ENCODE measurements around a stretch of chr7.

DNA sequence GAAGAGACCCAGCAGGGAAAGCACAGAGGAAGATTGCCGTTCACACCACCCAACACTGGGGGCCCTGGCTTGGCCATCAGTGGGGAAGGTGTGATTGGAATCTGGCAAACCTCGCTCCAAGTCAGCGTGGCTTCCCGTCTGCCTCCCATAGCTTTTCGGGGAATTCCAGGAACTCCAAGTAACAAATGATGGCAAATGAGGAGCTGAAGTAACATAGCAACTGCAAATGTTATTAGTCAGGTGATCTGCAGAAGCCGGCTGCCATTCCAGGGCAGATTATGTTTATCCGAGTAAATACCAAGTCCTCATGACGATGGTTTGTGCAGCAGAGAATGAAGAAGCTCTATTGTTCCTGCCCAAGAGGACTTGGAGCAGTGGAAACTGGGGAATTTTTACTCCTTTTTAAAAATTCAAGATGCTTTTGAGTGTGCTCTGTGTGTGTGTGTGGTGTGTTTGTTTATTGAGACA lies 270.5 kb upstream of the PODXL start:
- PRO-cap: no peak
- RRBS: no CpG with 5 or more reads among the region's 8 CpGs

DNA sequence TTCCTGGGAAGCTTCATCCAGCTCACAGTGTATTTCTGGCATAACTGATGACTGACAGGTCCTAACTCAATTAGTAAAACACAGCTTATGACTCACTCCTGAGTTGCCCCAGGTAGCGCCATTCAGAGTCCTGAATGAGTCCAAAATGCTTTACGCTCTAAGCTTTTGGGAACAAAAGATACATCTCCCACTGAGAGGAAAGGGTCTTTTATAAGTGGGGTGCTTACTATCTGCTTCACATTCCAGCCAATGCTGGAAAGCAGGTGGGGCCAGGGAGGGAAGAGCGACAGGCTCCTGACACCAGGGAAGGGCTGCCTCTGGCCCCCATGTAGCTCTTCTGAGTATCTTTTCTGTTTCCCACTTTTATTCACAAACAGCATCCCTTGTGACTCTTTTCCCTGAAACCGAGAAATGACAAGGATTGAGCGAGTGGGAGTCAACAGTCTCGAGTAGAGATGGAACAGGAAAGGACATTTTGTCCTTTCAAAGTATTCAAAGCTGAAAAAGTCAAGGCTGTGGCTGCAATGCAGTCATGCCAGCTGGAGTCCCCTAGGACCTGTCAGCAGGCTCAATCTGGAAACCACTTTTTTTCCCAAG lies 479.3 kb upstream of the PODXL start:
- PRO-cap: no peak
- RRBS: no CpG with 5 or more reads among the region's 6 CpGs

- PRO-cap: no peak
- RRBS: no CpG with 5 or more reads among the region's 13 CpGs
These were observed 173.5 kb downstream of the PLXNA4 start for GRCh38 chr7:132402491-132403413.

- PRO-cap: no peak
- RRBS: no CpG with 5 or more reads among the region's 5 CpGs
These were observed 171.2 kb downstream of the CHCHD3 start for GRCh38 chr7:132910640-132911099.

DNA sequence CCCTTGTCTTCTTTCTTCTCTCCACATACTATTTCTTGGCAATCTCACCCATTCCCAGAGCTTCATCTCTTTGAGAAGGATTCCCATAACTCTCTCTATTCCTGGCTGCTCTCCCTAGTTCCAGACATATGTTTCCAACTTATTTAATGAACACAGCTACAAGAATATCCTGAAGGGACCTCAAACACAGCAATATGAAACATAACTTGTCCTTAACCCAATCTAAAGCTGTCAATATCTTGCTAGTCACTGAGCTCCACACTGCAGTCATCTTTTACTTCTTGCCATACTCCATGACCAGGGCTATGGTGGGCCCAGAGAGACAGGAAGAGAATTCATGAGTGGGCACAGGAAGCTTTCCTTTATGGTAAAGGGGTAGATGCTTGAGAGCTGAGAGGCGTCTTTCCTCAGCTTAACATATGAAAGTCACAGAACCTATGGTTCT lies 152.4 kb downstream of the CHCHD3 start:
- PRO-cap: no peak
- RRBS: no CpG with 5 or more reads among the region's 1 CpG

GRCh38 chr7:133253513-133254080 lies 719 bp downstream of the EXOC4 start:
- PRO-cap: no peak
- RRBS: no CpG with 5 or more reads among the region's 11 CpGs

DNA sequence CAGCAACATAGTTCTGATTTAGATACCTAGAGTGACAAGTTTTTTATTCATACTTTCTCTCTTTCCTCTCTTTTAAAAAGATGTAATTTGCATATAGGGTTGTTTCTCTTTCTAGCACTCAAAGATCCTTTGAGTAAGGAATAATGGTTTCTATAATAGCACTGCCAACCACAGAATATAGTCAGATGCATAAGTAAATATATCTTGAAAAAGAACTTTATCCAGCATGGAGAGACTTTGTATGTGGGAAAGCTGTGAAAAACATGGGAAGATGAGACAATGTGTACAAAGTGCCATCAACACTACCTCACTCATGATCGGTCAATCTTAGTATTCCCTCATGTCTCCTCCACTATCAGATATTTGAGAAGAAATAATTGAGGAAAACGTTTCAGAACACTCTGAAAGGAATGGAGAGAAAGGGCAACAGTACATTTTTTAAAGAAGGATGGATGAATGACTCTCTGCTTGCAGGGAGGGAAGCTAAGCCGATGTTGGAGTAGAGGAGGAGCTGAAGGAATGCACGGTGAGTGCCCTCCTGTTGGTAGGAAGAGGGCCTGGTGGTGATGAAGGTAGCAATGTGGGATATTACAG lies 163.6 kb downstream of the EXOC4 start:
- PRO-cap: no peak
- RRBS: no CpG with 5 or more reads among the region's 4 CpGs

DNA sequence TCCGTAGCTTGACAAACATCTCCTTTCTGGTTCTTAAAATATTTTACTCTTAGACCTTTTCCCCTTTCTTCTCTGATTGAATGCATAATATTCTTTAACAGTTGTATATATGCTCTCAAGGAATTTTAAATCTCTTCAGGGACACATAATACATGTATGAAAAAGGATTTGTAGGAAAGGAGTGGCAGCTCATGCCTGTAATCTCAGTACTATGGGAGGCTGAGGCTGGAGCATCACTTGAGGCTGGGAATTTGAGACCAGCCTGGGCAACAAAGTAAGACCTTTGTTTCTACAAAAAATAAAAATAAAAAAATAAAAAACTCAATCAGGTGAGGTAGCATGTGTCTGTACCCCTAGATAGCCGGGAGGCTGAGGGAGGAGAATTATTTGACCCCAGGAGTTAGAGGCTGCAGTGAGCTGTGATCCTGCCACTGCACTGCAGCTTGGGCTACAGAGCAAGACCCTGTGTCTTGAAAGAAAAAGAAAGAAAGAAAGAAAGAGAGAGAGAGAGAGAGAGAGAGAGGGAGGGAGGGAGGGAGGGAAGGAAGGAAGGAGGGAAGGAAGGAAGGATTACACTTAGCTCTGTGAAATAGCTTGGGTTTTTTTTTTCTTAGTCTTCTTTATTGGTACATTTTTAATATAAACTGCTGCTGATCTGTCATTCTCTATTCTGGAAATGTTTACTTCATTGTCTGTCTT lies 285.6 kb downstream of the EXOC4 start:
- PRO-cap: no peak
- RRBS: no CpG with 5 or more reads among the region's 2 CpGs

DNA sequence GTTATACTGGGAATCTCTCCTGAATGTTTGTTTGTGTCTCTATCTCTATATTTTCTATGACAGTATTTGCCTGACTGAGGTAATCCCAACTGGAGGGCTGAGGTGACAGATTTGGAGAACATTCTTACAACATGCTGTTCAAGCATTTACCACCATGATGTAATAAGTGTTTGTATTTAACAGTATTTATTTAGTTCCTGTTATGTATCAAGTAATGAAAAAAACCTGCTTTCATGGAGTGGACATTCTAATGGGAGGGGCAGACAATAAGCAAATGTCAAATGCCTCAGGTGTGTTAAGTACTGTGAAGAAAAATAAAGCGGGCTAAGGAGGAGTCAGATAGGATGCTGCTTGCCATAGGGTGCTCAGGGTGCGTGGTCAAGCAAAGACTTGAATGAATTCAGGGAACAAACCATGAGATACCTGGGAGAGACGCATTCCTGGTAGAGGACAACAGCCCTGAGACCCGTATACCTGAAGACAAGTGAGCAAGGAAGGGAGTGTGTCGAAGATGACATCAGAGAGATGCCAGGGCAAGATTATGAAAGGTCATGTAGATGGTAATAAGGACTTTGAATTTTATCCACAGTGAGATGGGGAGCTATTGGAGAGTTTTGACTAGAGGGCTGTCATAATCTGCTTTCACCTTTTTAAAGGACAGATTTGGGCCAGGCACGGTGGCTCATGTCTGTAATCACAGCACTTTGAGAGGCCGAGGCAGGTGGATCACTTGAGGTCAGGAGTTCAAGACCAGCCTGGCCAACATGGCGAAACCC lies 417.9 kb downstream of the EXOC4 start:
- PRO-cap: no peak
- RRBS: no CpG with 5 or more reads among the region's 8 CpGs

GRCh38 chr7:133983609-133984023 lies 143.5 kb upstream of the LRGUK start:
- PRO-cap: no peak
- RRBS: no CpG with 5 or more reads among the region's 2 CpGs

DNA sequence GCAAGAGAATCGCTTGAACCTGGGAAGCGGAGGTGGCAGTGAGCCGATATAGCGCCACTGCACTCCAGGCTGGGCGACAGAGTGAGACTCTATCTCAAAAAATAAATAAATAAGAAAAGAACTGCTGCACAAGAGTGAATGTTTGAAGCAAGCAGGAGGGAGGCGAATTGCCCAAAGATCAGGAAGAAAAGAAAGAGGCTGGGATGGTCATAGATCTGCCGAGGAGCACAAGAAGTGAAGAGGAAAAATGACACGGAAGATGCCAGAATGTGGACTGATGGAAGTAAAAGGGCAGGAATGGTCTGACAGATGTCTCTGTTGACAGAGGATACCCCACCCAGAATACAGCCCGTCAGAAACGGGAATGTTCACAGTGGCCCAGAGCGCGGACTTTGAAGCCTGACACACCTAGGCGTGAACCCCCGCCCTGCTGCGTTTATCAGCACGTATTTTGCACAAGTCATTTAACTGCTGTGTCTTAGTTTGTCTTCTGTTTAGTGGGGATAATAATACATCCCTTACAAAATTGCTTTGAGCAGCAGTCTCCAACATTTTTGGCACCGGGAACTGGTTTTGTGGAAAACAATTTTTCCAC lies 27.2 kb downstream of the AKR1B1 start:
- PRO-cap: no peak
- RRBS: no CpG with 5 or more reads among the region's 17 CpGs

DNA sequence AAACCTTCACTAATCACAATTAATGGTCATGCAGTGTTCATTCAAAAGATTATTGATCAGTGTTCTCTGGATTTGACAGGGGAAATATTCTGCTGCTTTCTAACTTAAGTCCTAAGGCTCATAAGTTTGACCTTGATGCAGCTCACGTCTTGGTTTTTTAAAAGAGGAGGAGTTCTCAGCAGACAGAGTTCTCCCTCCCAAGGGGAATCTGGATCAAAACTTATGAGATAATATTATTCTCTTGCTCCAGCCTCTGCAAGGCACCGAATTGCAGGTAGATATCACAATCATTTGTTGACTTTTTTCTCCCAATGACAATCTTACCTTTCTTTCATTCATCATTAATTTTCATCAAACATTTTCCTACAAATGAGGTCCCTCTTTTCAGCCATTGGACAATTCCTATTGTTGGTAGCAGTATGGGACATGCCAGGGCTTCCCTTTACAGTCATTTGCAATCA lies 10.1 kb upstream of the AKR1B10 start:
- PRO-cap: no peak
- RRBS: no CpG with 5 or more reads among the region's 2 CpGs

DNA sequence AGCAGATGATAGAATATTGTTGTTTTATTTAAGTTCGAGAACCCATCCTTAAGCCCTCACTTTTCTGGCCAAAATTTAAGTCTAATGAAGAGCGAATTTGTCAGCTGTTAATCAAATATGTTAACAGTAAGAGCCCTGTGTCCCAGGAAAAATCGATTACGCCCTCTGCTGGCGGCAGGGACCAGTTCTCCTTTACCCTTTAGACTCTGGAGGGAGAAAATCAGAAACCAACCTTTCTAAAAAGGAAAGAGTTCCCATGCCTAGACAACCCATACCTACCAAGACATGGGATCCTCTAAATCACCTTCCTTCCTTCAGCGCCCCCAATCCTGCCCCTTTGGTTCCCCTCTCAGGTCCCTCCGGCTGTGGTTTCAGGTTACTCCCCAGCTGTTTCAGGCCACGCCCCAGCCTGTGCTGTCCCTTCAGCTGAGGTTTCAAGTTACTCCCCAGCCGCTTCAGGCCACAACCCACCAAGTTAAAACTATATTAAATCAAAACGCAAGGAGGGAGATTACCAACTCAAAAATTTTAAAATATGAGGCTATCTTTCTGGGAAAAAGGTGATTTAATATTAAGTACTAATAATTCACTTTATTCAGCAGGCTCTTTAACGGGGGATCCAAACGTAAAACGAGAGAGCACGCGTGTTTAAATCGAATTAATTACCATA lies 1.4 kb upstream of the AKR1B15 start:
- PRO-cap: no peak
- RRBS: no CpG with 5 or more reads among the region's 16 CpGs

DNA sequence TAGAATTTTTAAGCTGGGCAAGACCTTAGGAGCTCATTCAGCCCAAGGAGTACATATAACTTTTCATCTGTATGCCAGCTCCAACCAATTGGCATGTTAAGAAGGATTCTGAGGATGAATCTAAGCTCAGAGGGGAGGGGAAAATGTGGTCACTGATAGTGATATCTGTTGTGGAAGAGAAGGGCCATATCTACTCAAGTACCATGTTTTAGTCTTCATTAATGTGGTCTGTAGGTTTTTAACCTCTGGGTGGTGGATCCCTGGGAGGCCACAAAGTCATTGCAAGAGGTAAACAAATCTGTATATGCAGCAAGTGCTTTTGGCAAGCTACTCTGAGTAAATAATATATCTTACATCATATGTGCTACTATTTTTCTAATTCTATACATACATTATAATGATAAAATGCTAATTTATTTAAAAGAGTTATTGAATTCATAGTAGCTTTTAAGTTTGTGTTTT lies 6.5 kb downstream of the CALD1 start:
- PRO-cap: no peak

DNA sequence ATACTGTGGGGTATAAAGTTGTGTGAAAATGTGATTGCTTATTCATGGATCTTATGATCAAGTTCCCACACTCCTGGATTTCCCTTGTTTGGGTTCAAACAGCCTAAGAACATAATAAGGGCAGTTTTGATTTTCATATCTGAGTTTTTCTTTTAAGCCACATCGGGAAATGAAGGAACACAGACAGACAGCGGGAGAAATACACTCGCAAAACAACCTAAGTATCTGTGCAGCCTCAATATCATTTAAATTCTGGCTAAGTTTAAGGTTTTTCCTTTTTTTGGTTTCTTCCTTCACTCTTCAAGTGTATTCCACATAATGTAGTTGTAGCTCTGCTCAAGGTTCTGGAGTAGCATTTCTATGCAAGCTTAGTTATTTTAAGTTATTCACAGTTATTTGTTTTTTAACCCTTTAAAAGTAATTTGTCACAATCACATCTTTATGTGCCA lies 53.1 kb downstream of the CALD1 start:
- PRO-cap: no peak
- RRBS: no CpG with 5 or more reads among the region's 3 CpGs

DNA sequence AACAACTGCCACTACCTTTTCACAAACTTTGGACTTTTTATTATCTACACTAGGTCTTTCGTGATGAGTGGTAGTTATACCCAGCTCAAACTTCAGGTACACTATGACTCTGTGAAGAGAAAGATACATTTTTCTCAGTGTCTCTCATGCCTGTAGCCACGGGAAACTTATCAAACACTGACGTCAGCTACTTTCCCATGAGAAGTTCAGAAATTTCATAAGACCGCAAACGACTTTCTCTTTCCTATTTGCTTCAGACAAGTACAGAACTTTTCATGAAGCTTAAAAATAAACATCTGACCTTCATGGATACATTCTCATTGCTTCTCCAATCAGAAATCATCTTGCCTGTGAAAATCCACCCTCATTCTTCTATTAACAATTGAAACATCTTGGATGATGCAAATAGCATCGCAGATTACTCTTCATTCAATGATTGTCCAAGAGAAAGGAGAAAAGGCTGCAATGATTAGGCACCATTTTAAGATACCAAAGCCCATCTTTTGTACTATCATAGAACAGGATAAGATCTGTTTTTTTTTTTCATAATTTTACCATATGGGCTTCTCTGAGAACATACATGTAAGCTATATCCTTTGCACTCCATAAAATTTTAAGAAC lies 57.2 kb downstream of the CALD1 start:
- PRO-cap: no peak
- RRBS: no CpG with 5 or more reads among the region's 6 CpGs

DNA sequence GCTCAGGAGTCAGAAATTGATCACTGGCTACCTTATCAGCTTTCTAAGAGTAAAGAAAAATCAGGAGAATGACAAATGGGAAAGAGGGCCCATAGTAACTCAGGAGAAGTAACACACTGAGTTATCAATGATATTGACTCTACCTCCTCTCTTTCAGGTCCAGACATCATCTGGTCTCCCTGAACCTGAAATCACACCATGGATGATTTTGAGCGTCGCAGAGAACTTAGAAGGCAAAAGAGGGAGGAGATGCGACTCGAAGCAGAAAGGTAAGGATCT lies 88.0 kb downstream of the CALD1 start:
- PRO-cap: no peak
- RRBS: no CpG with 5 or more reads among the region's 4 CpGs

DNA sequence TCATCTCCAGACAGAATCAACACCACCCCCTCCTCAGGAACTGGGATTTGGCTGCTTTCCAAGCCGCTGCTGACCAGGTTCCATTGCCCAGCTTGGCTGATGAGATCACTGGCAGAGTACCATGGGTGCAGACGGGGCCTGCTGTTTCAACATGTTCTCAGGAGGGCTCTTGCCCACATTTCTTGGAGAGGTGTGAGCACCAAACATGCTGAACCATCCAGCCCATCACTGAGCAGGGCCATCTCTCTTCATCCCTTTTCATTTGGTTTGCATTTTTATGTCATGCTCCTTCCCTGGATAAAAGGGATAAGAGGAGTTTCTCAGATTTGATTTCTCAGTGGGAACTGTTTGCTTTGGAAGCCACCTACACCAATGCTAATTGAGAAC lies 95.7 kb upstream of the AGBL3 start:
- PRO-cap: no peak
- RRBS: no CpG with 5 or more reads among the region's 2 CpGs

DNA sequence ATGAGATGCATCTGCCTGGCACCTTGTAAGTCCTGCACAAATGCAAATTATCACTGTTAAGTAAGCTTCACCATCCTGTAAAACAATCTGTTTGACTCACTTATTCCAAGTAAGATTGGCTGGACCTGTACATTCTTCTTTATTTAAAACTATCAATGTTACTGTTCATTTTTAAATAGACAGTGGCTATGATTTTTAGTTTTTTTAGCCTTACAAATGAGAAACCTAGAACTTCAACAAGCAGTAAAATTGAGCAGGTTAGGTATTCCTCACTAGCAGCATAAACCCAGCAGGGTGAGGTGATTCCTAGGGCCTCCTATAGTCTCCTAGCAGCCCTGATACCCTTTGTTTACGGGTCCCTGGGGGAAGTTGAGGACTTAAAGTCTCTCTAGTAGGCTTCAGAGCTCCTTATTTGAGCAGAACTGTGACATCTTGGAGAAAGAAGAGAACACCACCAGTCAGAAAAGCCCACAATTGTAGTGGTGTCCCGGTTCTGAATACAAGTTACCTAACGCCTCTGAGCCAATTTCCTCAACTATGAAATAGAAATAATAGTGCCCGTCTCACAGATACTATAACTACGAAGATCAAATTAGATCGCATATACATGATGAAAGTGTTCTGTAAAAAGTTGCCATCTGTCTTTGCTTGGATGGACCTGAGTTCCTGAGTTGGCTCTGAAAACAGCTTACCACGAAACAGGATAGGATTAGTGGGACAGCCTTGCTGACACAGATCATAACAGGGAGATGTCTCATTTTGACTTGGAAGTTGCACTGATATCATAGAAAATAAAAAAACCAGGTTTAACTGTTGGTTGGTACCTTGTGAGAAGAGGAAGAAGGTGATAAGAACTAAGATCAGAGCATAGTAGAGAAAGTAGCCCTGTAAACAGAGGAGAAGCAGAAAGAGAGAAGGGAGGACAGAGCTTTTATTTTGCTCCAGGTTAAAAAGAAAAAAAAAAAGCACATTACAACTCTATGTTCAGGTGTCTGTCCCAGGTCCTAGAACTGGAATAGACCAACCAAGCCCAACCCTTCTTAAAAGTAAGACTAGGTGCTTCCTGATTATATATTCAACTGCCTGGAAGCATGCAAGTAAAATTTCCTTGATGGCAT lies 79.5 kb upstream of the AGBL3 start:
- PRO-cap: no peak
- RRBS: no CpG with 5 or more reads among the region's 7 CpGs

DNA sequence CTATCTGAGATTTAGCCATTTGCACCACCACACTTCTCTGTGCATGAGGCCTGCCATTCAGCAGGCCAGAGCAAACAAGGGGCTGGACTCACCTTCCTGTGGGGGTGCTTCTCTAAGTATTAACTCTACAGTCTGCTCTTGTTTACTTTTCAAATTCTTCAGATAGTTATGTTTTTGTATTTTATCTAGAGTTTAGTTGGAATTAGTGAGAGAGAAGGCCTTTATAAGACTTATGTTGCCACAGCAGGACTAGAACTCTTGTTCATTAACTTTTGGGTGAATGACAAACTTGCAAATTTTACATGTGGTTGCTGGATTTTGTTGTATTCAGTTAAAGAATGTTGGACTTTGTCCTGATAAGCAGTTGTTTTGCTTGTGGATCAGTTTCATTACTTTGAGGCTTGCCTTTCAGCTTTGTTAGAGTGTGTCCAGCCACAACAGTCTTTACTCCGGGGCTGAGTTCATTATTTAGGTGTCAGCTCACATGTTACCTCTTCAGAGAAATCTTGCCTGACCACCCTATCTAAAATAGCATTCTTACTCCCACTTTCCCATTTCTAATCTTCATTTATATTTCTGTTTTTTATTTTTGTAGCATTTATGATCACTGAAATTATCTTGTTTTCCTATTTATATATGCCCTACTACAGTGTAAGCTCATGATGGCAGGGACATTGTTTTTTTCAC lies 5.7 kb downstream of the AGBL3 start:
- PRO-cap: bidirectional peak, plus-strand start at position 411 of the sequence, minus-strand start at position 72 of the sequence
- RRBS: no CpG with 5 or more reads among the region's 1 CpG

All from Caco-2 (cell line).